ENCODE measurements around the genes NECAP2 and PADI6.

- PRO-cap, 4 experiments, result no peak in any of the 4 experiments
- RAMPAGE, long total RNA, 2 experiments, result no peak in any of the 2 experiments
These were observed 27.9 kb downstream of the SZRD1 start for GRCh38 chr1:16394985-16395388.

DNA sequence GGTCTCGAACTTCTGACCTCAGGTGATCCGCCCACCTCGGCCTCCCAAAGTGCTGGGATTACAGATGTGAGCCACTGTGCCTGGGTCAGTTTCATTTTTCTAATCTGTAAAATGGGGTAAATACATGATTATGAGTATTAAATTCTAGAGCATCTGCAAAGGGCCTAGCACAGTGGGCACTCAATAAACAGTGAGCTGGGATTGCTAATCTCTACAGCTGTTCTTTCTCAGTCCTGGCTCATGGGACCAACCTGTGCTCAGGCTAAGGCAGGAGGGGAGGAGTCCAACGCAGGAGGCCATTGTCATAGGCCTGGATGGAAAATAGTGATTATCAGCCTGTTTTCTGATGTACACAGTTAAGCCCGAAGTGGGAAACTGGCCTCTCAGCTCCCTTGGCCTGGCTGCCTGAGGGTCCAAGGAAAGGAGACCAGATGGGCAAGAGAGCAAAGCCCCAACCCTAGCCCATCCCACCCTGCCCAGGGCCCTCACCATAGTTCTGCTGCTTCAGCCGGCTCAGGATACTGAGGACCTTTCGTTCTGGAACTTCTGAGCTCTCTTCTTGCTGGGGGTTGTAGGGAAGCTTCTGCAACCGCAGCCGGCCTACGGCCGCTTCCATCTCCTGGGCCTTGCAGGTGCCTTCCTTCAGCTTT, 33.3 kb downstream of the SZRD1 start:
- PRO-cap, 4 experiments, result peak in 1 of 4 experiments; most common plus-strand start position 424 of the sequence (in 1)
- RAMPAGE, long total RNA, 2 experiments, result no peak in any of the 2 experiments

- PRO-cap, 4 experiments, result peak in 4 of 4 experiments; most common plus-strand start chr1:16440713 (in 4); most common minus-strand start chr1:16440540 (in 2)
- RAMPAGE, long total RNA, 2 experiments, result start-site peak on the plus strand in 2 of 2 experiments, at chr1:16440724-16440756 at its widest, 461 to 595 reads per replicate
These were observed at the start of gene NECAP2 for GRCh38 chr1:16440118-16440889. Gene NECAP2 (plus strand): TSS chr1:16440724.

DNA sequence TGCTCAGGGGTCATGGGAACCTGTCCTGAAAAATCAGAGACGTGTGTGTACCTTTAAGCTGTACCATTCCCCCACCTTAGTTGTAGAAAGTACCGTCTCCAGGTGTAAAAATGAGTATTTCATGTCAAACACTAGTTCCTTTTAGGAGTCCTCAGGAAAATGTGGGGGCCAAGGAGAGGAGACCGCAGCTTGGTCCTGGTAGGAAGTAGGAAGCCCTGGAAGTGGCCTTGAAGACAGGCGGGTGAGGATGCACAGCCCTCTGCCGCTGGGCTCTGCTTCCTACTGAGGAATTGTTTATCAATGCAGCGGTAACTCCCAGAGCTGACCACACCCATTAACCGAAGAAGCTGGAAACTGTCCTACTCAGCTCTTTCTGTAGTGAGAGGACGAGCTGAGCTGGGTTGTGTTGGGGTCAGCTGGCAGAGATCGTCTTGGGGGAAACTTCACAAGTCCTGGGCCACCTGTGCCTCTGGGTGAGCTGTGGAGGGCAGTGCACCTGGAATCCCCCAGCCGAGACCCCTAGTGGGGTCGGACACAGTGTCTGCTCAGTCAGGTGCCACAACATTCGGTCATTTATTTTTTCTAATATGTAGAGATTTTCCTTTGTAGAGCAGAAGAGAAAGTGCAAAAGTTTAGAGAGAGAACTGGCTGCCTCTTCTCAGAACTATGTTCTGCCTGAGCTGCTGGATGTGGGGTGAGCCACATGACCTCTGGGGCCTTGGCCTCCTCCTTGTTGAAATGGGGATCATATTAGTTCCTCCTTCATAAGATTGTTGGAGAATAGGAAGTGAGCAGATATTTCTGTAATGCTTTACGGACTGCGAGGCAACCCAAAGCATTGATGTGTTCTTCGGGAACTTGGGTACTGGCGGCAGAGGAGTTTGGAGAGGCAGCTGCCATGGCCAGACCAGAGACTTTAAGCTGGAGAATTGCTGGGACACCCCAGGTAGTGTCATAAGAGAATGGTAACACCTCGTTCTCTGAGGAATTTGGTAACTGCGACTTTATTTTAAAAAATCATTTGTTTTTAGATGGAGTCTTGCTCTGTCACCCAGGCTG, 3.6 kb downstream of the NECAP2 start:
- PRO-cap, 4 experiments, result peak in 3 of 4 experiments; most common minus-strand start position 284 of the sequence (in 3)
- RAMPAGE, long total RNA, 2 experiments, result no peak in any of the 2 experiments

DNA sequence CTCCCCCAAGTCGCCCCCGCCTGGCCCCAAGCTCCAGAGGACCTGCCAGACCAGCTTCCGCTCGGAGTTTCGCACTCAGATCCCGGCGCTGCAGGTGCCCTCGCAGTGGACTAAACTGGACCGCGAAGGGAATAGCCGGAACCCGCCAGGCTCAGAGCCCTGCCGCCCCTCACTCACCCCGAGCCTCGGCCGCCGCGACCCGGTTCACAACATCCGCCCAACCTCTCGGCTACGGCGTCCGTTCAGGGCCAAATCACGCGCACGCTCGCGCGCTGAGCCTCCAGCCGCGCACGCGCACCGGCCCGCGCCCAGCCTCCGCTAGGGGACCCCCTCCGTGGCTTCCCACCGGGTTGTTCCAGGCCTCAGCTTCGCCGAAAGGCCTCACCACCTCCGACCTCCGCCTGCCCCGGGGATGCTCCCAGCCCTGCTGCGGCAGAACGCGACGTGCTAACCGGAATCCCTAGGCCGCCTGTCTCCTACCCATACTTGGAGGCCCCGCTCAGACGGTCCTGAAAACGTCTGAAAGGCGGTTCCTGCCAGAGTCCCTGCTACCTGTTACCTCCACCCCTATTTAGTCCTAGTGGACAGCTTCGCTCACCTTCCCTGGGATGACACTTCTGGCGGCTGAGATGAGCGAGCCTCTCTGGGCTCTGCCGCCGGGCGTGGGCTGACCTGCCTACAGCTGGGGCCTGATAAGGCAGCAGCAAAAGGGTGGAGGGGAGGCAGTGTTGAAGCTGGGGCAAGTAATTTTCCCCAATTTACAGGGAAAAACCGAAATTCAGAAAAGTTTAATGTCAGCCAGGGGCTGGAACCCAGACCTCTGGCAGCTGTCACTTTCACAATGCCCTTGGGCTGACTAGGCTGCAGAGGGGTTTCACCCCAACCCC, 204.2 kb downstream of the NECAP2 start:
- PRO-cap, 4 experiments, result peak in 4 of 4 experiments; most common plus-strand start position 297 of the sequence (in 3); most common minus-strand start position 244 of the sequence (in 4)
- RAMPAGE, long total RNA, 2 experiments, result start-site peak on the minus strand in 2 of 2 experiments, centred at positions 215 to 223 of the sequence, 94 to 116 reads per replicate

DNA sequence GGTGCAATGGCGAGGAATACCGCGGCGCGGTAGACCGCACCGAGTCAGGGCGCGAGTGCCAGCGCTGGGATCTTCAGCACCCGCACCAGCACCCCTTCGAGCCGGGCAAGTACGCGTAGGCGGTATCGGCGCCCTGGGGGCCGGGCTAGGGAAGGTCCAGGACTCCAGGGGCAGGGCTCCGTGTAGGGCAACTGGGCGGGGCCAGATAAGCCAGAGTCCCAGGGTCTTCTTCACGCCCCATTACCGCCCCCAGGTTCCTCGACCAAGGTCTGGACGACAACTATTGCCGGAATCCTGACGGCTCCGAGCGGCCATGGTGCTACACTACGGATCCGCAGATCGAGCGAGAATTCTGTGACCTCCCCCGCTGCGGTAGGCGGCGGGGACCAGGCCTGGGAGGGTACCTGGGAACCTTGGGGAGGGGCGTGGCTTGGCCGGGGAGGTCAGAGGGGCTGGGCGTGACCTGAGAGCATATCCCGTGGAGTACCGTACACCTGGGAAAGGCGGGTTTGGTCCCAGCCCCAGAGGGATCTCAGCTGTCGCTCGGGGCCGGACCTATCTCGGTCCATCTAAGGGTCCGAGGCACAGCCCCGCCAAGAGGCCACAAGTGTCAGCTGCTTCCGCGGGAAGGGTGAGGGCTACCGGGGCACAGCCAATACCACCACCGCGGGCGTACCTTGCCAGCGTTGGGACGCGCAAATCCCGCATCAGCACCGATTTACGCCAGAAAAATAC, 206.9 kb downstream of the NECAP2 start:
- PRO-cap, 4 experiments, result no peak in any of the 4 experiments
- RAMPAGE, long total RNA, 2 experiments, result no peak in any of the 2 experiments

- PRO-cap, 4 experiments, result peak in 3 of 4 experiments; most common plus-strand start chr1:16696669 (in 1); most common minus-strand start chr1:16696662 (in 3)
- RAMPAGE, long total RNA, 2 experiments, result no peak in any of the 2 experiments
These were observed 225.2 kb upstream of the CROCC start for GRCh38 chr1:16696503-16696948.

- PRO-cap, 4 experiments, result peak in 3 of 4 experiments; most common plus-strand start chr1:16697403 (in 3)
- RAMPAGE, long total RNA, 2 experiments, result start-site peak on the minus strand in 2 of 2 experiments, at chr1:16697240-16697293 at its widest, 13 reads per replicate
These were observed 224.6 kb upstream of the CROCC start for GRCh38 chr1:16697127-16697581.

DNA sequence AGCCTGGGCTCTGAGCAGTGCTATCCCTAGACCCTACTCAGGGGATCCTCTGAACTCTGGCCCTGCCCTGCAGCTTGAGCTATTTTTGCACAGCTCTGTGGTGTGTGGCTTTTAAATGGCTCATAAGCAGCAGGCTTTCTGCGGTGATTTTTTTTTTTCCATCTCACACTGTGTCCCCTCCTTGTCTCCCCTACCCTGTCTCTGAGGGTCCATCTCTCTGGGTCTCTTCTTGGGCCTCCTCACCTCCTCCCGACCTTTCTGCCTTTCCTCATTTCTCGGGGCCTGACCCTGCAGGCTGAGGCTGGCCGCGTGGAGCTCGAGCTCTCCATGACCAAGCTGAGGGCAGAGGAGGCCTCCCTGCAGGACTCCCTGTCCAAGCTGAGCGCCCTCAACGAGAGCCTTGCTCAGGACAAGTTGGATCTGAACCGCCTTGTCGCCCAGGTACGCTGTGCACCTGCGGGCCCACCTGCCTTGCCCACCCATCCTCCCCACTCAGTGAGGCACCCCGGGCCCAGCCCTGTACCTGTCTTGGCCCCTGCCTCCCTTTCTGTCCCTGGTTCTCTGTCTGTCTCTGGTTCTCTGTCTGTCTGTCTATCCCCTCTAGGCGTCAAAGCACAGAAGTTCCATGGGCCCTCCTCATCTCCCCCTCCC, 24.4 kb downstream of the CROCC start:
- PRO-cap, 4 experiments, result no peak in any of the 4 experiments
- RAMPAGE, long total RNA, 2 experiments, result no peak in any of the 2 experiments

DNA sequence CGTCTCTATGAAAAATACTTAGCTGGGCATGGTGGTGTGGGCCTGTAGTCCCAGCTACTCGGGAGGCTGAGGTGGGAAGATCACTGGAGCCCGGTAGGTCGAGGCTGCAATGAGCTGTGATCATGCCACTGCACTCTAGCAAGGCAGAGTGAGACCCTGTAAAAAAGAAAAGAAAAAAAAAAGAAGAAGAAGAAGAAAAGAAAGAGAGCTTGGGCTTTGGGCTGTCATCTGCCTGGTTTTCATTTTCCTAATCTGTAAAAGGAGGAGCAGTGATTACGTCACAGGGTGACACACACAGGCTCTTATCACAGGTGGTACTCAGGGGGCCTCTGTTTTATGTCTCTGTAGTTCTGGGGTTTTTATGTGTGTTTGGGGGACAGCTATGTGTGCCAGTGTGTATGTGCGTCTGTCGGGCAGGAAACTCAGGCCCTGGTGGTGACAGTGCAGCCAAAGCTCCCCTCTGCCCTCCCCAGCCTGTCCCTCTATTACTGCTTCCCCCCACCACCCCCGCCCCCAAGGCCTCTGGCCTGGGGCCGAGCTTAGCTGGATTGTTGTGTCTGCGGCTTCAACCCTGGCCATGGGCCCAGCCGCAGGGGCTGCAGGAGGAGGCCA, 13.4 kb downstream of the MFAP2 start:
- PRO-cap, 4 experiments, result no peak in any of the 4 experiments
- RAMPAGE, long total RNA, 2 experiments, result no peak in any of the 2 experiments

DNA sequence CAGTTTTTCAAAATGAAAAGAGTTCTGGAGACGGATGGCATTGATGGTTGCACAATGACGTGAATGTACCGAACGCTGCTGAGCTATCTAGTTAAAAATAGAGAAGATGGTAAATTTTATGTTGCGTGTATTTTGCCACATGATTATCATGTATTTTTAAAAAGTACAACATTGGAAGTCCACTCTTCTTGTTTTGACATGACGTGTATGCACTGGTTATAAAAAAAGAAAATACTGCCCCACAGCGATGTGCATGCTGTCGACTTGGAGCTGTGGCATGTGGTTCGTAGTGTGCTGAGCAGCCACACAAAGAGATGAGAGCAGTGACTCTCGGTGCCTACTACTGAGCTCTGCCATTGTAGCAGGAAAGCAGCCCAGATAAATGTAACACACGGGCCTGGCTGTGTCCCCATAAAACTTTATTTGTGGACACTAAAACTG, 22.6 kb upstream of the PADI2 start:
- PRO-cap, 4 experiments, result no peak in any of the 4 experiments
- RAMPAGE, long total RNA, 2 experiments, result no peak in any of the 2 experiments

GRCh38 chr1:17250728-17251052, 1.8 kb downstream of the PADI3 start:
- PRO-cap, 4 experiments, result no peak in any of the 4 experiments
- RAMPAGE, long total RNA, 2 experiments, result no peak in any of the 2 experiments

DNA sequence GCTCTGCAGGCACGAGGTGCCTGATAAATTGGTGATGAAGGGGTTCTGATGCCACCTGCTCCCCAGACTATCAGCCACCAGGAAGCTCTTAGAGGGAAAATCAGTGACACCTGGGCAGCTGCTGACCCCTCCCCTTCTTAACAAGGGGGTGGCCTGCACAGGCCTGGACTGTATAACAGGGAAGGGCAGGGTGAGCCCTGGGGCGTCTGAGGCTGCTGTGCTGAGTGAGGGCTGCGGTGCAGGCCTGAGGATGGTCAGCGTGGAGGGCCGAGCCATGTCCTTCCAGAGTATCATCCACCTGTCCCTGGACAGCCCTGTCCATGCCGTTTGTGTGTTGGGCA, at the start of gene PADI6:
Gene PADI6 (plus strand): TSS at position 201 of the 341 bp plus-strand sequence.
- PRO-cap, 4 experiments, result no peak in any of the 4 experiments
- RAMPAGE, long total RNA, 2 experiments, result no peak in any of the 2 experiments

- PRO-cap, 4 experiments, result no peak in any of the 4 experiments
- RAMPAGE, long total RNA, 2 experiments, result no peak in any of the 2 experiments
These were observed 30.0 kb downstream of the RCC2 start for GRCh38 chr1:17409213-17410048.

DNA sequence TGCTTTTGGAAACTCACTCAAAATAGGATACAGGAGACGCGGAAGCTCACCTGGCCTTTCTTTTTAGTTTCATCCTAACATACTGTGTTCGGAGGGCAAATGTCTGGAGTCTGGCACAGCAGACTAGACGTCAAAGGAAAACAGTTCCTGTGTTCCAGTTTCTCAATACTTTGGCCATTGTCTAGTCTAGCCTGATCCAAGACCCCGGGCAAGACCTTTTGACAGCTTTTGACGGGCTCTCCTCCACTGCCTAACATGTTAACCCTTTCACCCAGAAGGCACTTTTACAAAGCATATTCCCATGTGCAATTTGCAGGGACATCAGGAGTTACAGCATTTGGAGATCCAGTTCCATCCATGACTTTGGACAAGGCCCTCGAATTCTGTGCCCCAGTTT, 2.7 kb downstream of the RCC2 start:
- PRO-cap, 4 experiments, result no peak in any of the 4 experiments
- RAMPAGE, long total RNA, 2 experiments, result no peak in any of the 2 experiments

- PRO-cap, 4 experiments, result no peak in any of the 4 experiments
- RAMPAGE, long total RNA, 2 experiments, result no peak in any of the 2 experiments
These were observed 3.8 kb upstream of the RCC2 start for GRCh38 chr1:17443137-17443813.

- PRO-cap, 4 experiments, result peak in 4 of 4 experiments; most common plus-strand start chr1:17560038 (in 4); most common minus-strand start chr1:17559854 (in 4)
- RAMPAGE, long total RNA, 2 experiments, result no peak in any of the 2 experiments
These were observed 20.3 kb downstream of the ARHGEF10L start for GRCh38 chr1:17559777-17560176.

DNA sequence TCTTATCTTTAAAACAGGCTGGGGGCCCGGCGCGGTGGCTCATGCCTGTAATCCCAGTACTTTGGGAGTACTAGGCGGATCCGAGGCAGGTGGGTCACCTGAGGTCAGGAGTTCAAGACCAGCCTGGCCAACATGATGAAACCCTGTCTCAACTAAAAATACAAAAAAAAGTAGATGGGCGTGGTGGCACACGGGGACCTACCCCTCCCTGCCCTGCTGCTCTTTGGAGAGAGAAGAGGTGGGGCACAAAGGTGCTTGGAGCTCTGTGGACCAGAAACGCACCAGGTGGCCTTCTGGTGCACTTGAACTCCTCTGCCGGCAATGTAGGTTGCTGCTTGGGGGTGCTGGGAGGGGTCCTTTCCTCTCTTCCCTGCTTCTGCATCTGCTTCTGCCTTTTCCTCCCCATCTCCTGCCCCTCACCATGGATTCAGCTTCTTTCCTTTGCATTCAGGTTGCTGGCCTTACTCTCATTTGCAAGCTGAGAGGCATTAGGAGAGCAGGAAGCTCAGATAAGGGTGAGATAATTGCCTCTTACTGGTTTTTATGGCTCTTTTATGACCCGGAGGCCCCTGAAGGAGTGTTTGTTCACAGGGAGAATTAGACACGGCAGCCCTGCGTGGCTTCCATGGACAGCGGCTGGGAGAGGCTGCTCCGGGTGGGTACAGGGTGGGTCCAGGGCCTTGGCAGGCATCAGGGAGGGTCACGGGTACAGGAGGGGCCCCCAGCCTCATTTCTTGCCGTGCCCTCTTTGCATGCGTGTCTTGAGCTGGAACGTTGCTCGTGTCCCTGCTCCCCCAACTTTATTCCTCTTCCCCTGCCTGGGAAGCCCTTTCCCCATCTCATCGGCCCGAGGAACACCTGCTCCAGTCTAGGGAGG, 57.5 kb downstream of the ARHGEF10L start:
- PRO-cap, 4 experiments, result no peak in any of the 4 experiments
- RAMPAGE, long total RNA, 2 experiments, result no peak in any of the 2 experiments

DNA sequence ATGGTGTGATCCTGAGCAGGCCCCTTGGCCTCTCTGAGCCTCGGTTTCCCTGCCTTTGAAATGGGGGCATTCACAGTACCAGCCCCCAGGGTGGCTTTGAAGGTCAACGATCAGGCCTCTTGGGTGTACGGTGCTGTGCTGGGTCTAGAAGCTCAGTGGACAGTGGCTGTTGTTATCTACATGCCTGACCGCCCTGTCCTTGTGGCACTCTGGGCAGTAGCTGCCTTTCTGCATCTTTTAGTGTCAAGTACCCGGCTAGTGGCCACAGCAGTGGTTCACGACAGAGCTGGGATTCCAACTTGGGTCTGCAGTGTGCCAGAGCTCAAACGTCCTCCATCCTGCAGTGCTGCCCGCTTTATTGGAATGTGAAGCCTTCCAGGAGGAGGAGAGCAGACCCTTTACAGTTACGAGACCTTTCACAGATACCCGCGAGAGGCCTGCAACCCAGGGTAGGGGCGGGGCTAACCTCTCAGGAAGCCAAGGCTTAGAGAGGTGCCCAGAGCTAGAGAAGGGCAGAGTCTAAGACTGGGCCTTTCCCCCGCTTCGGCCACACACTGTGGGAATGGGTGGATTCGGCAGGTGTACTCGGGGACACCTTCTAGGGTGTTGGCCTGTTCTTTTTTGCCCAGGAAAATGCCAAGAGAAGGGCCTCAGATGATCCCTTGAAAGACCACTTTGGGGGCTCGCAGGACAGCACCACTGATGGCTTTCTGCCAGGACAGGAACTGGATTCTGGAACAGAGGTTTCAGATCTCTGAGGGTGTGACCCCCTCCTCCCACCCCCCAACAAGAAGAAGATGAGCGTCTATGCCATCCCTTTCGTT, 74.5 kb downstream of the ARHGEF10L start:
- PRO-cap, 4 experiments, result peak in 3 of 4 experiments; most common plus-strand start position 109 of the sequence (in 3)
- RAMPAGE, long total RNA, 2 experiments, result no peak in any of the 2 experiments

- PRO-cap, 4 experiments, result peak in 1 of 4 experiments; most common plus-strand start chr1:17617825 (in 1)
- RAMPAGE, long total RNA, 2 experiments, result no peak in any of the 2 experiments
These were observed 78.2 kb downstream of the ARHGEF10L start for GRCh38 chr1:17617710-17618145.